ENCODE results near the genes PP2D1 and UBE2E1.

GRCh38 chr3:16510895-16511506 is 2.5 kb downstream of the RFTN1 start:
- CAGE, long polyA plus RNA: no peak
- RRBS: no CpG with 5 or more reads among the region's 2 CpGs

DNA sequence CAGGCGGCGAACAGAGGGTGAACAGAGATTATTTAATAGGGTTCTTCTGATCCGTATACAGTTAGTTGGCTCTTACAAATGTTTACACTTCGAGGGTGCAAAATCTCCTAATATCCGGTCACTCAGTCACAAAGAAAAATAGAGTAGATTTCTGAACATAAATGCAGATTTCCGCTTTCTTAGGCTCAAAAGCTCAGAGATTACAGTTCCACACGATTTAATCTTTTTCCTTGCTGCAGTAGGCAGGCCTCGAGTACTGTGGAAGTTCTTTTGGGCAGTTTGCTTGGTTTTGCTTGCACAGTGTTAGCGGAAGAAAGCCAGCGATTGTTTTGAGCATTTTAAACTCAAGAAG is 990 bp downstream of the PLCL2 start:
- CAGE, long polyA plus RNA: no peak
- RRBS: no CpG with 5 or more reads among the region's 10 CpGs

DNA sequence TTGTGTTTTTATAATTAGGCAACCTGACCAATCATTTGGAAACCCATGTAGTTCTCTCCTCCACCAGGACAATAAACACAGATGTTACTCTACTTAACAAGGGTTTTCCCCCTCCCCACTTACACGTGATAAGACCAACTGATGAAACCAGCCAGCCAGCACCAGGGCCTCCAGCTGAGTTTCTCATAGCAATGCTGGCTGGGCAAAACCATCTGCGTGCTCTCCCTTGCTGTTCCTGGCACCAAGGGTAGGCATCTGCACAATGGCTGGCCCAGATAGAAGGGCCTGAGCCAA is 310.4 kb downstream of the PLCL2 start:
- CAGE, long polyA plus RNA: no peak
- RRBS: no CpG with 5 or more reads among the region's 2 CpGs

- CAGE, long polyA plus RNA: no peak
- RRBS: no CpG with 5 or more reads among the region's 4 CpGs
These were observed 277.4 kb downstream of the TBC1D5 start for GRCh38 chr3:17464794-17465594.

DNA sequence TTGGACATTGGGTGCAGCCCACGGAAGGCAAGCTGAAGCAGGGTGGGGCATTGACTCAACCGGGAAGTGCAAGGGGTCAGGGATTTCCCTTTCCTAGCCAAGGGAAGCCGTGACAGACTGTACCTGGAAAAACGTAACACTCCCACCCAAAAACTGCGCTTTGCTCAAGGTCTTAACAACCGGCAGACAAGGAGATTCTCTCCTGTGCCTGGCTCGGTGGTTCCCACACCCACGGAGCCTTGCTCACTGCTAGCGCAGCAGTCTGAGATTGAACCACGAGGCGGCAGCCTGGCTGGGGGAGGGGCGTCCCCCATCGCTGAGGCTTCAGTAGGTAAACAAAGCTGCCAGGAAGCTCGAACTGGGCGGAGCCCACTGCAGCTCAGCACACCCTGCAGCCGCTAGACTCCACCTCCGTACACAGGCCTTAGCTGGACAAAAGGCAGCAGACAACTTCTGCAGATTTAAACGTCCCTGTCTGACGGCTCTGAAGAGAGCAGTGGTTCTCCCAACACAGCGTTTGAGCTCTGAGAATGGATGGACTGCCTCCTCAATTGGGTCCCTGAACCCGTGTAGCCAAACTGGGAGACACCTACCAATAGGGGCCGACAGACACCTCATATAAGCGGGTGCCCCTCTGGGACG is 49.1 kb downstream of the TBC1D5 start:
- CAGE, long polyA plus RNA: no peak
- RRBS: 80% methylated on average over 2 of the region's 24 CpGs

DNA sequence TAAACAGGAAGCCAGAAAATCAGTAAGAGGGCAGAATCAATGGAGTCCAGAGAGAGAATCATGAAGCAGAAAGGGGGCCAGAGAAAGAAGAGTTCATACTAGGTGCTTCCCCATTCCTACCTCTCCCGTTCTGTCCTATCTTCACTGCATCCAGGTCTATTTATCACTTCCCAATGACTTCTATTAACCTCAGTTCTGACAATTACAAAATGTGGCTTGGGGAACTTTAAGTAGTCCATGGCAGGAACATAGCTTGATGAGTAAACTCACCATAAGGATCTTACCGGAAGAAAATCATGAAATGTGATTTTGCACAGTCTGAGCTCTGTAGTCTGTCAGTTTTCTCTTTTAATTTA is 9.4 kb downstream of the TBC1D5 start:
- CAGE, long polyA plus RNA: no peak
- RRBS: no CpG with 5 or more reads among the region's 2 CpGs

DNA sequence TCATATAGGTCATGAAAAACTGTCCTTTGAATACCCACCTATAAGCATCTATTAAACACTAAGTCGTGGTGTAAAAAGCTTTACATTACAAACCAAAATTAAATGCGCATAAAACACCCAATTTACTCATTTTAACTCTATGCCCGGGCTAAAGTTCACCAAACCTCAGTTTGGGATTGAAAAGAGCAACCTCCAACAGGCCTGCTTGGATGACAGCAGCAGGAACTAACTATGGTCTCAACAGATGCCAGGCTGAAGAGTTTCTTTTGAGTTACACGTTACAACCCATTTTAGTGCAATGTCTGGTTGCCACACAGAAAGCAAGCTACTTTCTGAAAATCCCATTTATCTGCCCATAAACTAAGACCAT is 2.2 kb downstream of the SATB1 start:
- CAGE, long polyA plus RNA: no peak
- RRBS: no CpG with 5 or more reads among the region's 4 CpGs

DNA sequence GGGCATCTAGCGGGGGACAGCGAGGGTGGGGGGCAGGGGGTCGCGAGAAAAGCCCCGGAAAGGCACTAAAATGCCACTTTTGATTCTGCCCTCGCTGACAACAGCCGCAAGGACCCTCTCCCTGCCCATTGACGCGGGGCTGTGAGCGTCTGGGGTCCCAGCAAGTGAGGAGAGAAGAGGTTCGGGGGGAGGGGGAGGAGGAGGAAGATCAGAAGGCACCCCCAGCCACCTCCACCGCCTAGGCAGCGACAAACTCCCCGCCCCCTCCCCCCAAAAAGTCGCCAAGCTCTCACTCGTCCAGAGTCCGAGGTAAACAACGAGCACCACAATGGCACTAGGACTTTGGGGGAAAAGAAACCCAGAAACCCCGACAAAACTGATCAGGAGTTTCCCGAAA is 744 bp downstream of the SATB1 start:
- CAGE, long polyA plus RNA: no peak
- RRBS: no CpG with 5 or more reads among the region's 20 CpGs

DNA sequence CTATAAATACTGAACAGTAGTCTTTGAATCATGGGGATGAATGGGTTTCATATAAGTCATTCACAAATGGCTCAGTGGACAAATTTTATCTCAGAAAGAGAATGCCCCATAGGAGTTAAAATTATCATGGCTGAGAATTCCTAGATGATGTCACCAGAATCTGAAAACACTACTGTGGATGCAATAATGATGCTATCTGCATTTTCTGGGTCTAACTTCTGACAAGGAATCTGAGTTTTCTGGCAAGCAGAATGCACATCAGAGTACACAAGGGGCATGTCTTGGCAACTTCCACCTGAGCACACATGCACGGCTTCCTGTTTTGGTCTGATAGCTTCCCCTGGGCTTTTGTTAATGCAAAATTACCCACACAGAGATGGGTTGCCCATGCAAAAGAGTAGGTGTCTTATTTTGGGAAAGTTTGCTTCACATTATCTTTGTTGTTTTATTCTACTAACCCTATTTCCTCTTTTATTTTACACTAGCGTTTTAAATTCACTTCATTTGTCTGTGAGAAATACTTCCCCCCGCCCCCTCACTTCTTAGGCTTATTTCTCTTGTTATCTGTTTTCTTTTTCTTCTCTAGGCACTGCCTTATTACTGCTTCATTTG is 74.1 kb upstream of the SATB1 start:
- CAGE, long polyA plus RNA: no peak
- RRBS: no CpG with 5 or more reads among the region's 3 CpGs

GRCh38 chr3:18725417-18726345 is 300.5 kb upstream of the SATB1 start:
- CAGE, long polyA plus RNA: no peak
- RRBS: no CpG with 5 or more reads among the region's 6 CpGs

DNA sequence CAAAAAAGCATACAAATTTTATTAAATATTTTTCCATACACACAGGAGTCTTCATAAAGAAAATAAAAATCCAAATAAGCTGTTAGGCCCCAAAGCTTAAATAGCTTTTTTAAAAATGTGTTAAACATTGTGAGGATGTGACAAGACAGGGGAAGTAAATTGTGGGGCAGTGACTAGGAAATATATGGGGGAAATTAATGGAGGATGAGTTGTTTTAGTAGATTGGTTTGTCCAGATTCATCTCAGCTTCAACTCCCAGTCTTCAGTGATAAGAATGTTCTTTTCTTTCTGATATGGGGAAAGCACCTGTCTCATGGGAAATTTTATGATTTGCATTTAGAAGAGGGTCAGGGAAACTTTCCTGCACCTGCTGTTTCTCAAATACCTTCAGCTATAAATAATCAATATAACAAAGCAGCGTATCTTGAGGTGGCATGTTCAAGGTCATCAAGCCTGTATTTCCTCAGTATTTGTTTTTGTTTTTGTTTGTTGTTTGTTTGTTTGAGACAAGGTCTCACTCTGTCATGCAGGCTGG is 213.9 kb downstream of the KCNH8 start:
- CAGE, long polyA plus RNA: no peak
- RRBS: no CpG with 5 or more reads among the region's 1 CpG

DNA sequence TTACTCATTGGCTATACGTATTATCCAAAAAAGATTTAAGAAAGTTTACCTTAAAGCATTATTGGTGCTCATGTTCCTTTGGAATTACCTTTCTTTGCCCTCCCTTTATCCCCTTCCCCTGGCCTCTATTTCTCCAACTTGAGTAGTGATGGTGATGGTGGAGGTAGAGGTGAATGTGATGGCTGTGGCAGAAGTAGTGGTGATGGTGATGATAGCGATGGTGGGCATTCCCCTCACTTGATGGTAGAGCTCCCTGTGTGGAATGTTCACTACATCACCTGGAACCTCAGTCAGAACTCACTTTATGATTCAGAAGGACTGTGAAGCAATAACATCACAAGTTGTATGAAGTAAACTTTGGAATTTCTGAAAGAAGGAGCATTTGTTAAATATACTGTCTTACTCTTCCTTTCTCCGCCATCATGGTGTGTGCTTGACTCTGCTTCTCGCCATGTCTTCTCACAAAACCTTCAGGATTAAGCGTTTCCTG is at the start of gene PP2D1:
TSS of gene PP2D1 (minus strand) at position 264 of the 490 bp plus-strand sequence.
- CAGE, long polyA plus RNA: no peak
- RRBS: no CpG with 5 or more reads among the region's 5 CpGs

DNA sequence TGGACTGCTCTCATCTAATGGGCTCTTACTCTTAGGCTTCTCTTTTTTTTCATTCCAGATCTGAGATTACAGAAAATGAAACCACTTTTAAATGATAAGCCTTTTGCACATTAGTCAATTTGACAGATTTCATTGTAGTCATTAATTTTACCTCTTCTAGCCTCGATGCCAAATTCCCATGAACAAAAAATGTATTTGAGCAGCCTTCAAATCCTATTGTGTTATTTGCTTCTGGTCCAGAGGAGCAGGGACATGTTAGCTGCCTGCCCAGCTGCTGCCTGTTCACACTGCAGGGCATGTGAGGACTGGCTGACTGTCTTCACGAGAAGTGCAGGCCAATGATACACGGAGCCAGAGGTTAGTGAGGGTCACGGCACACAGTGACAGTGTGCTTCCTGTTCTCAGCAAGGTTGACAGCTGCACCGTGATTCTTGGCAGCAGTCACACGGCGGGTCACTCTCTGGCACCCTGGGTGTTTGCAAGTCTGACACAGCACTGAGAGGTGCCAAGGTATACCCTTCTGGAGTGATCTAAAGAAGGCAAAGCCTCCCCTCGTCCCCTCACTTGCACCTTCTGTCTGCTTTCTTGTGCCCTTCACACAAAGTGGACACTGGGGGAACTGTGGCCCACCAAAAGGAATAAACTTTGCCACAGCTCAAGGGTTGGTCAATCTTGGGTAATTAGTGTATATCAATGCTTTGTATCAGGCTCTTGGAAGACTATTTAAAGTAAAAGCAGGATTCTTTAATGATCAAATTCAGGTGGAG is 40.9 kb downstream of the KAT2B start:
- CAGE, long polyA plus RNA: no peak
- RRBS: no CpG with 5 or more reads among the region's 8 CpGs

GRCh38 chr3:20236377-20236959 is 50.5 kb upstream of the SGO1 start:
- CAGE, long polyA plus RNA: no peak
- RRBS: no CpG with 5 or more reads among the region's 3 CpGs

DNA sequence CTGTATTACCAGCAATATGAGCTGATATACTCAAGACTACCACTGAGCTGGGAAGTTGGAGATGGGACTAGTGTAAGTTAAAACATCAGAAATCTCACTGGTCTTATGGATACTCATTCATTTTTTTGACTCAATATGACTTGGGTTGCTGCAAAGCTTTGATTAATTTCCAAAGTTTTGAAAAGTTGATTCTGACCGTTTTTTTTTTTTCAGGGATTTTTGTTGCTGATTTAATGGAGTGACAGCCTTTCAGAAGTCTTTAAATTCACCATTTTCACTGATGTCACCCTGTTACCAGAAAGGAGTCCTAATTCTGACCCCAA is 708.3 kb downstream of the ZNF385D start:
- CAGE, long polyA plus RNA: no peak
- RRBS: no CpG with 5 or more reads among the region's 1 CpG

- CAGE, long polyA plus RNA: no peak
- RRBS: 3% methylated on average over 30 of the region's 77 CpGs
These were observed 621.6 kb upstream of the ZNF385D start for GRCh38 chr3:22372284-22373251.

DNA sequence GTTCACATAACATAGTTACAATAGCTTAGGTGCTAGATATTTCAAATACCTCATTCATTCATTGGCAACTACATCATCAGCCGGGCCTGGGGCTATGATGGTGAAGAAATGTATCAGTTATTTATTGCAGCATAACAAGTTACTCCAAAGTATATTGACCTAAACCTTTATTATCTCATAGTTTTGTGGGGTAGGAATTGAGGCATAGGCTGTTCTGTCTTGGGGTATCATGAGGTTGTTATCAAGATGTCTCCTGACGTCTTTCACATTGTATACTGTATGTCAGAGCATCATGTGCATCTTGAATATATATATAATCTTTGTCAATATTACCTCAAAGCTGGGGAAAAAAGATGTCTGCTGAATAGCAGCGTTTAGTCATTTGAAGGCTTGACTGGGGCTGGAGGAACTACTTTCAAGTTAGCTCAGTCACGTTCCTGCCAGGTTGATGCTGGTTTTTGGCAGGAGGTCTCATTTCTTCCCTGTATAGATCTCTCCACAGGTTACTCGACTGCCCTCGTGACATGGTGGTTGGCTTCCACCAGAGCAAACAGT is 106.3 kb downstream of the UBE2E2 start:
- CAGE, long polyA plus RNA: no peak
- RRBS: no CpG with 5 or more reads among the region's 6 CpGs

DNA sequence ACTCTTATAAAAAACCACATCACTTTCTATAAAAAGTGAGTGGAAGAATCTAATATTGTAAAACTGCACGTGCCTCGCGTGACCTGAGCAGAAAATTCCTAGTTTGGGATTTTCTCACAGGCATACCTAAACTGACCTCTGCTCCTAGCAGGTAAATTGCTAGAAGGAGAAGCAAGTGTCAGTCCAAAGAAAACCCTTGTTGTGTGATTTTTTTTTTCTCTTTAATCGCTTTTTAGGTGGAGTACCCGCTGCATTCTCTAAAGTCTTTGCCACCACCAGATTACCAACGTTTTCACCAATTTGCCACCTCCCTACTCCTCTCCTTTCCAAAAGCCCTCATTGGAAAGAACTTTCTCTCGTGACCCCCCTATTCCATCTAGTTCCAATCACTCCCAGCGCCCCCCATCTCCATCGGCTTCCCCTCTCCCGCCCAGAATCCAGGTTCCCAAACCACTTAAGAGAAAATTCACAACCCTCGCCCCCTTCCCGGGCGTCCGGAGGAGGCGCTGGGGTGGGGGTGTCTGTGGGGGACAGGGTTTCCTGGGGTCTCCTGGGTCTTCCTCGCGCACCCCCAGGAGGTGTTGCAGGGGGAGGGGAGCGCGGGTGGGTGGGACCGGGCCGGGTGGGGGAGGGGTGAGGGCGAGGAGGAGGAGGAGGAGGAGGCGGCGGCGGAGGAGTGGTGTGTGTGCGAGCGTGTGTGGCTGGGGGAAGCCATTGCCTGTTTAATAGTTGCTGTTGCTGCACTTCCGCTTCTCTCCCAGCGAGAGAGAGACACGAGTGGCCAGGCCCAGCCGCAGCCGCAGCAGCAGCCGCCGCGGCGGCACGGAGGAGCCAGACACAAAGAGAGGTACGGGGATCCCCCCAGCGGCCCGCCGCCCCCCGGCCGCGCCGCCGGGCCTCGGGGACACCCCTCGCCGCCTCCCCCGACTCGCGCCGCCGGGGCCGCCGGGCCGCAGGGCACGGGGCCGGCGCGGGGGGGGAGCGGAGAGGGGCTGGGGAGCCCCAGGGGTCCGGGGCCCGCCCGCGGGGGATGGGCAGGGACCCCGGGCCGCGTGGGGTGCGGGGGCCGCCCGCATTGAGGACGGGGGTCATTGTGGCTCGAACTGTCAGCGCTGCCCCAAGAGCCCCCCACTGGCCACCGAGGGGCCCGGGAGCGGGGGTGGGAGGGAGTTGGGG is at the start of gene UBE2E1:
TSS of gene UBE2E1 (plus strand) at position 714 of the 1,176 bp plus-strand sequence.
- CAGE, long polyA plus RNA: start-site peak on the plus strand centred at position 738 of the sequence, 134 bp wide, 587 and 657 reads in 2 replicates
- RRBS: 2% methylated on average over 23 of the region's 78 CpGs

GRCh38 chr3:23918393-23918691 is 1.4 kb downstream of the RPL15 start:
- CAGE, long polyA plus RNA: no peak
- RRBS: no CpG with 5 or more reads among the region's 12 CpGs

DNA sequence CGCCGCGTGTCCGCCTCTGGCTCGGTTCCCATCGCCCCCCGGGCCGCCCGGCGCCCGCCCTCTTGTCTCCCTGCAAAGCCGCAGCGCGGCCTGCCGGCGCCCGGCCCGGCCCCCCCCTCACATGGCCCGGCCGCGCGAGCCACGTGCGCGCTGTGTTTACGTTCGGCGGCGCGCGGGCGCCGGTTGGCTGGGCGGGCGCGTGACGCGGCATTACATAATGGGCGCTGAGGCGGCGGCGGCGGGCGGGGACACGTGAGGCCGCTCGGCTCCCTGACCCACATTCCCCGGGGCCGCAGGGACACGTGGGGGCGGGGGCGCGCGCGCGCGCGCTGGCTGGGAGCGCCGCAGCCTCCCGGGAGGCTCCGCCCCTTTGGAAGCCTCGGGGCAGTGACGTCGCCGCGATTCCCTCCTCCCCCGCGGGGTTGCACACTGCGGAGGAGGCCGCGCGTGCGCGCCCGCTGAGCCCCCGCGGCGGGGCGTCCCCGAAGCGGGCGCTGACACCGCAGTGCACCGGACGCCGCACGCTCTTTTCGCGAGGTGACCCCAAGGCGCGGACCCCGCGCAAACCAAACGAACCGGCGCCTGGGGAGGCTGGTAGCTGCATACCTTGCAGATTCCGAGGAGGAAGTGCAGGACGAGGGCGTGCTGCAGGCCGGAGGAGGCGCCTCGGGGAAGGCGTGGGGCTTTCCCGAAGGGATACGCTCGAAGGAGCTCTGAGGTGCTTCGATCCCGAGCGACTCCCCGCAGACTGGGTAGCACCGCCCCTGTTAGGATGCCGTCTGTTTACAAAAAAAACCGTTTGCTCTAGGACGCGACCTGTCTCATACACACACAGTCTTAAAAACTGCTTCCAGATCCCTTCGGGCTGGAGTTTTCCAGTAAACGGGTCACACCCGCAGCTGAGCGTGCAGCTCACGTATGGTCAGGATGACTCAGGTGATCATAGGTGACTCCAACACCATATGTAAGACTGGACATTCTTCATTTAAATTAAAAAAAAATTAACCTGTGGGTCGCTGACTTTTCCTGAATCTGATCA is 950 bp downstream of the NR1D2 start:
- CAGE, long polyA plus RNA: no peak
- RRBS: 2% methylated on average over 67 of the region's 122 CpGs

Data from AG04450 (cell line).